ENCODE measurements around the gene GRIN2A.

GRCh38 chr16:9489672-9490405 is 398.4 kb downstream of the HAPSTR1 start:
- PRO-cap, result no peak
- RAMPAGE, long total RNA, result no peak

GRCh38 chr16:10038968-10039903 is 143.0 kb downstream of the GRIN2A start:
- PRO-cap, result no peak
- RAMPAGE, long total RNA, result no peak

DNA sequence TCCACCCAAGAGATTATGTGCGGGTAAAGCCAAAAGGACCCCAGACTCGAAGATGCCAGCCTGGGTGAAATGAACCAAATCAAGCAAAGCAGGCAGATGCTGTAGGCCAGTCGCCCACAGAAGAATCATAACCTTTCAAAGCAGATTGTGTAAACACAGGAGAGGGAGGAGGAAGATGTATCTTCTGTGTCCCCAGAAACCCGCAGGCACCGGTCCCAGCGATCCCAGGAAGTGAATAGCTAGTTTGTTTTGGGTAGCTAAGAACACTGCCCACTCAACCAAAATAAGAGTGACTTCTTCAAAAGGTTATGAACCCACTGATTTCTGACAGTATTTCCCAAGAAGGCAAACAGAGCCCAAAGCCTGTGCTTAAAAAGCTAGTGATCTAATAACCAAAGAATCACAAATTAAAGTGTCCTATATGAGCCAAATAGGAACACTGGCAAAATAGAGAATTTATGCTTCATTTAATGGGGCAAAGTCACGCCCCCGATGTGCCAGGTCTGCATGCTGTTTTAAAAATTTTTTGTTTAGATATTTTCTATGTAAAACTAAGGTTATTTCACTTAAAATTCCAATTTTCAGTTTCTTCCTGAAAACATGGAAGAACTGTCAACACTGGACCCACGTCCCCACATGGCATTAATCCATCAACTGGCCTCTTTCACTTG is 67.7 kb downstream of the GRIN2A start:
- PRO-cap, result no peak
- RAMPAGE, long total RNA, result no peak

GRCh38 chr16:10182265-10183239 is at the start of gene GRIN2A:
TSS of gene GRIN2A (minus strand) at chr16:10182428.
- PRO-cap, result unidirectional peak, minus-strand start at chr16:10182376
- RAMPAGE, long total RNA, result no peak

- PRO-cap, result no peak
- RAMPAGE, long total RNA, result no peak
Measured at GRCh38 chr16:10386694-10387692, 1.1 kb downstream of the ATF7IP2 start.

DNA sequence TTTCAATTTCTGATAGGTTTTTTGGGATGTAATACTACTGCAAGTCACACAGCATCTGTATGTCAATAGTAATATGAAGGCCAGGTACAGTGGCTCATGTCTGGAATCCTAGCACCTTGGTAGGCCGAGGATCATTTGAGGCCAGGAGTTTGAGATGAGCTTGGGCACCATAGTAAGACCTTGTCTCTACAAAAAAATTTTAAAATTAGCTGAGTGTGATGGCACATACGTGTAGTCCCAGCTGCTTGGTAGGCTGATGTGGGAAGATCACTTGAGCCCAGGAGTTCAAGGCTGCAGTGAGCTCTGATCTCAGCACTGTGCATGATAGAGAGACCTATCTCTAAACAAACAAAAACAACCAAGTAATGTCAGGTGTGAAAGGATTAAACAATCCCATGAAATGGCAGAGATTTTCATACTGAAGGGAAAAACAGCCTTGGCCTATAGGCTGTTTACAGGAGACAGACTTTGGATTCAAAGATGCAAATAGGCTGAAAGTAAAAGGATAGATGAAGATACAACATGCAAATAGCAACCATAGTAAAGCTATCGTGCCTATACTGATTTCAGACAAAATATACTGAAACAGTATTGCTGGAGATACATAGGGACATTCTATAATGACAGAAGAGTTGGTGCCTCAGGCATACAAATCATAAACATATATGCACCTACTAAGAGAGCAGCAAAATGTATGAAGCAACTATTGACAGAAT is 8.0 kb downstream of the ATF7IP2 start:
- PRO-cap, result no peak
- RAMPAGE, long total RNA, result no peak

DNA sequence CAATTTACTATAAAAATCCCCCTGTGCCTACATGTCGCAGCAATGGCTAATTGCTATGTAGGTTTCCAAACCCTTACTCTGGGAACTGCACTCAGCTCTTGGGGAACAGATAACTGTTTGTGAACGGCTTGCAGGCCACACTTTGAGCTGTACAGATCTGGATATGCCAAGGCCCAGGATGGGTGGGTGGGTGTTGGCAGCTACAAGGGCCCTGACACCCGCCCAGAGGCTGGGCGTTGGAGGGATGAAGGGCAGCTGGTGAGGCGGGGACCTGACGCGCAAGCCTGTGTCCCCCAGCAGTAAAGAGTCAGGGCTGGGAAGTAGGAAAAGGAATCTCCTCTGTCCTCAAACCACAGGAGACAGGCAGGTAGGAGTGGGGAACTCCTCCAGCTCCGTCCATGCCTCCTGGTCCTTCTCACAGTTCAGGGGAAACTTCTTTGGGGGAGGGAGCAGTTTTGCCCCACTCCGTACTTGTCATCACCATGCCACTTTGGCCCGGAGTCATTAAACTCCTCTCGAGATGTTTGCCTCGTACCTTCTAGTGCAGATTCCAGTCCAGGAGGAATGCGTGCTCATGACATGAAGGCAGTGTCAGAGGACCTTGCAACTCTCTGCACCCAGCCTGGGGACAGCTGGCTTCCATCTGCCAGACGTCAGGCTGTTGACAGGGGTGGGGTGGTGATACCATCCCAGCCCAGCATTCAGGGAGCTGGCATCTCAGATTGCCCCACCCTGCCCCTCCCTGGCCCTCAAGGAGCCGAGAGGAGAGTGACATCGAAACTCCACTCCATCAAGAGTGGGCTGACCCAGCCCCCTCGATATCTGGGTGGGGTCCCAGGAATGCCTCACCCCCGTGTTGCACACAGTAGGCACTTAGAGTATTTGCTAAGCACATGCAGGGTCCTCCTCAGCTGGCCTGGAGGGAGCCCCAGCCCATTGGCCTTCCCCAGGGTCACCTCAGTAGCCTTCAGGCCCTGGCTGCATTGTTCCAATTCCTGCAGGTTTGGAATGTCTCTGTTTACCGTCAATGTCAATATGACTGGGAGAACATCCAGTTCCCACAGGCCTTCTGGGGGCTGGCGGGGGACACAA is 21.0 kb upstream of the EMP2 start:
- PRO-cap, result no peak
- RAMPAGE, long total RNA, result no peak

GRCh38 chr16:11233978-11234454 is 22.0 kb downstream of the SOCS1 start:
- PRO-cap, result no peak
- RAMPAGE, long total RNA, result no peak

DNA sequence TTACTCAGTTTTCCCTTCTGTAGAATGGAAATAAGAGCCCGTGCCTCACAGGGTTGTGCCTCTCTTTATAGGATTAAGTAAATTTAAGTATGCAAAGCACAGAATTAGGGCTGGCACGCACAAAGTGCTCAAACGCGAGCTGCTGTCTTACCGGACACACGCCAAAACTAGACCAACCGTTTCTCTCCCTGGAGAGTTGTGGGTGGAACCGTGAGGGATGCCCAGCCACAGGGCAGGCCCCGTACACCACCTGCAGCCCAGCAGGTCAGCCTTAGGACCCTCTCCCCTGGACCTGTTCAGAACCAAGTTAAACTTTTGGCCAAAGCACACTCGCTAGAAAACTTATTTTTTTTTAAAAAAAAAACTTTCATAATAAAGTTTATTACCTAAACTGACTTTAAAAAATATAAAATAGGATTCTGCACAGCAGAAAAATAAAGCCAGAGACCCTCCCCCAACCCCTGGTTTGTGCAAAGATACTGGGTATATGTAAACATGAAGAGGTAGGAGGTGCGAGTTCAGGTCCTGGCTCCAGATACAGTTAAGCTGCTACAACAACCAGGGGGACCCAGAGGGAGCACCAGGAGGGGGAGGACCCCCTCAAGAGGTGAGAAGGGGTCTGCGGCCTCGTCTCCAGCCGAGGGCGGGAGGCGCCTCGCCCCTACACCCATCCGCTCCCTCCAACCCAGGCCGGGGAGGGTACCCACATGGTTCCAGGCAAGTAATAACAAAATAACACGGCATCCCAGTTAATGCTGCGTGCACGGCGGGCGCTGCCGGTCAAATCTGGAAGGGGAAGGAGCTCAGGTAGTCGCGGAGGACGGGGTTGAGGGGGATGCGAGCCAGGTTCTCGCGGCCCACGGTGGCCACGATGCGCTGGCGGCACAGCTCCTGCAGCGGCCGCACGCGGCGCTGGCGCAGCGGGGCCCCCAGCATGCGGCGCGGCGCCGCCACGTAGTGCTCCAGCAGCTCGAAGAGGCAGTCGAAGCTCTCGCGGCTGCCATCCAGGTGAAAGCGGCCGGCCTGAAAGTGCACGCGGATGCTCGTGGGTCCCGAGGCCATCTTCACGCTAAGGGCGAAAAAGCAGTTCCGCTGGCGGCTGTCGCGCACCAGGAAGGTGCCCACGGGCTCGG is 1.6 kb downstream of the SOCS1 start:
- PRO-cap, result no peak
- RAMPAGE, long total RNA, result no peak

DNA sequence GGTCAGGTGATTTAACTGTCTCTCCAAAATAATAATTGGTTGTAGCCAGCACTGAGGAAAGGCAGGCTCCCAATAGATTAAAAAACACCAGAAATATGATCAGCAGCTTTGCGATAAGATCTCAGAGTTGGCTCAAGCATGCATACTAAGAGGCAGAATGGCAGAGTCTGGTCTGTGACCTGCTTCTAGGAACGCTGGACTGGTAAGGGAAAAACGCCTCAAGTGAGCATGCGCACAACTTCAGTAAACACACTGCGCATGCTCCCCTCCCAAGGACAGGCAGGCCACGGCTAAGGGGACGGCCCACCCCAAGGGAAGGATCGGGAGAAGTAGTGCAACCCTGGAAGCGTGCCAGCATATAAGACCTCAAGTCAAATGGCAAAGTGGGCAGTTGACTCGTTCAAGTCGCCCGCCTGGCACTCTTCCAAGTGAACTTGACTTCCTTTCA is 22.3 kb upstream of the PRM1 start:
- PRO-cap, result no peak
- RAMPAGE, long total RNA, result no peak

DNA sequence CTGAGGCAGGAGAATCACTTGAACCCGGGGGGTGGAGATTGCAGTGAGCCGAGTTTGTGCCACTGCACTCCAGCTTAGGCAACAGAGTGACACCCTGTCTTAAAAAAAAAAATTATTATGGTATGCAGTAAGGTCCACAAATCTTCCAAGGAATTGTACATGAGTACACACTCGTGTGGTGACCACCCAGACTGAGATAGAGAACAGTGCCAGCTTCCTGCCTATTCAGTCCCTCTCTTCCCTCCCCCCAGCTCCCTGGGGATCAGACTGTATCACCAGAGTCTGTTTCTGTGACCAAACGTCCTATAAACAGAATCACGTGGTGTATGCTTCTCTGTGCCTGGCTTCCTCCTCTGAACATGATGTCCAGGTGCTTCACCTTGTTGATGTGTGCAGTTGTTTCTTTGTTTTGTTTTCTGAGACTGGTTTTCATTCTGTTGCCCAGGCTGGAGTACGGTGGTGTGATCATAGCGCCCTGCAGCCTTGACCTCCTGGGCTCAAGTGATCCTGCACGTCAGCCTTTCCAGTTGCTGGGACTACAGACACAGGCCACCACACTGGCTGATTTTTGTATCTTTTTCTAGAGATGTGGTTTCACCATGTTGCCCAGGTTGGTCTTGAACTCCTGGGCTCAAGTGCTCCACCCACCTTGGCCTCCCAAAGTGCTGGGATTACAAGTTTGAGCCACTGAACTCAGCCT is 28.8 kb upstream of the PRM1 start:
- PRO-cap, result no peak
- RAMPAGE, long total RNA, result no peak

DNA sequence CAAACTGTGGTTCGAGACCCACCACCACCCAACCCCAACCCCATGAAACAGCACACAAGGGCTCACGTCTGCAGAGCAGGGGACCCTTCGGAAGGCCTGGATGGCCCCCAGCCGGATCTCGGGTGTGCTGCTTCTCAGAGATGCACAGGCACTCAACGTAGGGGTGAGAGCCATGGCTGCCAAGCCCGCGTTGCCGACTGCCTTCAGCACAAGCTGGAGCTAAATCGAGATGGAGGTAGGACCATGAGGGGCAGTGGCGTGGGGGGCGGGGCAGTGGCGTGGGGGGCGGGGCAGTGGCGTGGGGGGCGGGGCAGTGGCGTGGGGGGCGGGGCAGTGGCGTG is 33.5 kb downstream of the ENSG00000188897 start:
- PRO-cap, result no peak
- RAMPAGE, long total RNA, result no peak

DNA sequence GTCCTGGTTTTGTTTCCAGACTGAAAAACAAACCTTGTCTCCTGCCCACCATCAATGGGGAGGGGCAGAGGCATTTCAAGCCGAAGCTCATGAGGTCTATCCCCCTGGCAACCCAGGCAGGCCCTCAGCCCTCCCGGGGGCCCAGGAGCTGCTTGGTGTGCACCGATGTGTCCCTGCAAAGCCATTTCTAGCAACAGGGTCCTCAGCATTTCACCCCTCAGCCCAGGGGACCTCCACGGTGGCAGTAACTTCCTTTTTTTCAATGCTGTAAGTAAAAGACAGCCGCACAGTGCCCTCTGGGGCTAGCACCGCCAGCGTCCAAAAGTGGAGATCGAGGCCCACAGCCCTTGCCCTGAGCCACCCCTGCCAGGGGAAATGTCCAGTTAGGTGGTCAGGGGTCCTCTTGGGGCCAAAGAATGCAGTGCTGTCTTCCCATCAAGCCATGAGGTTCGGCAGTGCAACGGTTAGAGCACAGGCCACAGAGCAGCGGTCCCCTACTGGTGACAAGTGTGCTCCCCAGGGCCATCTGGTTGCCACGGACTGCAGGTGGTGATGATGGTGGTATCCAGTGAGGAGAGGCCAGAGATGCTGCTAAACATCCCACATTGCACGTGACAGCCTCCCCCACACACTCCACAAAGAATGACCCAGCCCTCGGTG is 20.2 kb downstream of the ENSG00000188897 start:
- PRO-cap, result no peak
- RAMPAGE, long total RNA, result no peak

- PRO-cap, result no peak
- RAMPAGE, long total RNA, result no peak
Measured at GRCh38 chr16:11549105-11549824, 22.2 kb upstream of the ENSG00000188897 start.

DNA sequence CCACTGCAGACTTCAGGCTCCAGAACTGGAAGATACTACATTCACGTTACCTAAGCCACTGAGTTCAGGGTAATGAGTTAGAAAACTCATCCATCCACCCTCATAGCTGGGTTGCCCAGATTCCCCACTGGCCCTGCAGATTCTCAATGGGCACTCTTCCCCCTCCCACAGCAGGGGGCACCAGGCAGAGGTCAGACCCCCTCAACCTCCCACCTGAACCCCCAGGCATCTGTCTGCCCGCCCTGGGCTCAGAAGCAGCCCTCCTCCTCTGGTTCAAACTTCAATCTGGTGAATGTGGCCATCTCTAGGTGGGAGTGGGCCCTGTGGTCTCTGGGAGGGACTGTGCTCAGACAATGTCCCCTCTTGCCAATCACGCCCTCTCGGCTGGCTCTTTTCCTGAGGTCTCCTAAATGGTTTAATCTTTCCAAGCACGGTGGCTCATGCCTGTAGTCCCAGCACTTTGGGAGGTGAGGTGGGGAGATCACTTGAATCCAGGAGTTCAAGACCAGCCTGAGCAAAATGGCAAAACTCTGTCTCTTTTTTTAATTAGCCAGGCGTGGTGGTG is 15.2 kb downstream of the LITAF start:
- PRO-cap, result no peak
- RAMPAGE, long total RNA, result no peak

DNA sequence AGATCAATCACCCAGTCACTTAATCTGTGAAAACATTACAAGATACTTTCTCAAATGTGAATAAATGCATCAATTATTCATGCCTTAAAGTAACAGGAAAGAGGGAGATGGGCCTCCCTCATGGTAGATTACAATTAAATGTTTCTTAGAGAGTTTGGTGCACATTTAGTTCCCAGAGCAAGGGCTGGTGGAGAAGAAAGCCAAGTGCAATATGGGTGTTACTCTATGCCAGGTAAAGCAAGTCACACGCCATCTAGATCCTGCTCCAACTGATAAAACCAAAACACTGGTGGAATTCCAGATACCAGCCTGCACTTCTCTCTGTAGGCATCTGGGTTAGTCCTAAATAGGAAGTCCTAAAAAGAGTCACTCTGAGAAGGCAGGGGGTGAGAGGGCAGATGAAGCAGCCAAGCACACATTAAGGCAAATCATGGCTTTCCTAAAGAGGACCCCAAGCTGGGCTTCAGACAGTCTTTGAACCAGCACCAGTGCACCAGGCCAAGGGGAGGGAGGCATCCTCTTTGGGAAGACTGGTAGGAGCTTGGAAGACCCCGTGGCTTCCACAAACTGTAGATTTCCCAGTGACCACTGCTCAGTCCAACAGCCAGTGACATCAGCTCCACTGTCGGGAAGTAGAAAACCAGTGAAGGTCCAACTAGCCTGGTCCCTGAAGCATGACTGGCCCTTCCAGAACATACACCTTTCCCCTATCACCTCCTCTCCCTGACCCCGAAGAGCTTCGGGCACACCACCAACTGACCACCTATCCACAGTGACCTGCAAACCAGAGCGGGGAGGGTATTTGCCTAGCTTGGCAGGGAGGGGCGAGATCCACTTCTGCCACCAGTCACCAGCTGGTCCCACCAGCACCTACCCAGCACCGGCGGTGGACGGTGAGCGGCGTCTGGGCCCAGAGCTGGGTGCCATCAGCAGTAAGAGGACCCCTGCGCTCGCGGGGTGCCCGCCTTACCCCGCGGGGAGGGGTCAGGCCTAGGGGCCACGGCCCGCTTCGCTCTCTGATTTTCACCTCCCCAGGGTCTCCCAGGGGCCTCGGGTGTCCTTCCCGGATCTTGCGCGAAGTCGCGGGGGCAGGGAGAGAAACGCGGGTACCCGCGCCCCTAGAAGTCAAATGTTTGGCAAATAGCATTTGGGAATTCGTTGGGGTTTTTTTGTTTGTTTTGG is 1.1 kb downstream of the LITAF start:
- PRO-cap, result unidirectional peak, plus-strand start at position 374 of the sequence; unidirectional peak, plus-strand start at position 600 of the sequence; unidirectional peak, plus-strand start at position 635 of the sequence
- RAMPAGE, long total RNA, result no peak

- PRO-cap, result no peak
- RAMPAGE, long total RNA, result no peak
Measured at GRCh38 chr16:11670167-11670800, 2.0 kb downstream of the SNN start.

DNA sequence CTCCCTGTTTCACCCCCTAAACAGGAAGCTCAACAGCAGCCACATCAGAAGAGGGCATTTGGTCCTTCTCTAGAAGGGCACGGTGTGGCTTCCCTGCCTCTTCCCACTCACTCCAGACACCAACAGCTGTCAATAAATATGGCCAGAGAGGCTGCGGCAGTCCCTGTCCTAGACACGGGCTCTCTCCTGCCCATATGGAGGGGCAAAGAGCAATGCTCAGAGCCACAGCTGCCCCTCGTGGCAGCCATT is 29.4 kb downstream of the SNN start:
- PRO-cap, result no peak
- RAMPAGE, long total RNA, result no peak

- PRO-cap, result no peak
- RAMPAGE, long total RNA, result no peak
Measured at GRCh38 chr16:11762411-11763213, 20.0 kb upstream of the TXNDC11 start.

DNA sequence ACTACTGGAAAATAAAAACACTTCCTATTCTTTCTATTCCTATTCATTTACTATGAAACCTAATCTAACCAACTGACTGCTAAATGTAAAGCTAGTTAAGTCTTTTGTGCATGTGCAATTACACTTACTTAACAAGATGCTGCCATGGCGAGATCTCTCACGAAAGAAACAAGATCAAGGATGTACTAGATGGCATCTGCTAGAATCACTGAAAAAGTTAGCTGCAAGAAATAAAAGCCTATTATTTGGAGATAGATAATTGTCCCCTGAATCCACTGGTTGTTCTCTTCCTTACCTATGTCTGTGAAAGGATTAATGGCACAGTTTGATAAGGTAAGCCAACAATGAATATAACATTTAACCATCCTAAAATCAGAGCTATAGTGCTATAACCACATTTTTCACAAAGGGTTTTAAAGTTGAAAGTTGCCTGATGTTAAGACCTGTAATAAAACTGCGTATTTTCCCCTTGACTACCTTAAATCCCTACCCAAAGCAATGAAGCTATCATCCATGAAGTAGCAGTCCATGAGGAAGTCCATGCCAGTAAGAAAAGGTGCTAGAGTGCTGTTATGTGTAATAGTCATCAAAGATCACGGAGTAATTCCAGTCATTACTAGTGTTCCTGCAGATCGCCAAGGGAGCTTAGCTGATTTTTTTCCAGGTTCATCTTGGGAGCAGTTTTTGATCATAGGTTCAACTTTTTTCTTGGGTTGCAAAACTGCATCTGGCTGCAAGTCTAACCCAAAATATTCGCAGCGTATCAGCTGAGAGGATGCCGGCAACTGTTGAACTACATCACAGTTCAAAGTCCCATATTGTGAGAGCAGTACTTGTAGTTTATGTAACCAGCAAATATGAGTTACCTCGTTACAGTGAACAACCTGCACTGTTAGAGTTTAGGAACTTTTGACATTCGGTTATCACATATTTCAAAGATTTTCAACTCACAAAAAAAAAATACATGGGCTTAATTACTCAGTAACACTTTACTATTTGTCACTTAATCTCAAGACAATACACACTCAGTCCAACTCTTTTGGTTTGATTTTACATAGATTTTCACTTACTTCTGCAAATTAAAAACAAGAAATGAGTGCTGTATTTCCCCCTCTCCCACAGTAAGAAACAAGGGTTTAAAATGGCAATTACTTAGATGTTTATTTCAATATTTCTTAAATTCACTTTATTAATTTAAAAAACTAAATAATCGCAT is 18.2 kb upstream of the RSL1D1 start:
- PRO-cap, result no peak
- RAMPAGE, long total RNA, result no peak

Data from urinary bladder (tissue), 3 donors.